ENCODE measurements around a stretch of chr17.

DNA sequence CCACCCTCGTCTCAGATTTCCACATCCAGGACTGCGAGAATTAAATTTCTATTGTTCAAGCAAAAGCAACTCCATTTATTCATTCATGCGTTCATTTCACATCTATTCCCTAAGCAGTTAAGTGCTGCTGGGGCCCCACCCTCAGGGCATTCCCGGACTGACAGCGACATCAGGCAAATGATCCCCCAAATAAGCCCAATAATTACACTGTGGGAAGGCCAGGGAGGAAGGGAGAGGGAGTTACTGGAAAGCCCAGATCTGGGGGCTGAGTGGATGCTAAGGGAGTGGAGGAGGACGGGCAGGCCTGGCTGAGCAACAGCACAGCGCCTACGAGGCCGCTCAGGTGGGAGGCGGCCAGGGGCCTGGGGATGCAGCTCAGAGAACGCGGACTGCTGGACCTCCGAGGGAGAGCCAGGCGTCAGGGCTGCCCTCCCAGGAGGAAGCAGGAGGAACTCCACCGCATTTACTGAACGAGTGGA is 1.3 kb downstream of the P2RX5 start:
- PRO-cap: no peak

DNA sequence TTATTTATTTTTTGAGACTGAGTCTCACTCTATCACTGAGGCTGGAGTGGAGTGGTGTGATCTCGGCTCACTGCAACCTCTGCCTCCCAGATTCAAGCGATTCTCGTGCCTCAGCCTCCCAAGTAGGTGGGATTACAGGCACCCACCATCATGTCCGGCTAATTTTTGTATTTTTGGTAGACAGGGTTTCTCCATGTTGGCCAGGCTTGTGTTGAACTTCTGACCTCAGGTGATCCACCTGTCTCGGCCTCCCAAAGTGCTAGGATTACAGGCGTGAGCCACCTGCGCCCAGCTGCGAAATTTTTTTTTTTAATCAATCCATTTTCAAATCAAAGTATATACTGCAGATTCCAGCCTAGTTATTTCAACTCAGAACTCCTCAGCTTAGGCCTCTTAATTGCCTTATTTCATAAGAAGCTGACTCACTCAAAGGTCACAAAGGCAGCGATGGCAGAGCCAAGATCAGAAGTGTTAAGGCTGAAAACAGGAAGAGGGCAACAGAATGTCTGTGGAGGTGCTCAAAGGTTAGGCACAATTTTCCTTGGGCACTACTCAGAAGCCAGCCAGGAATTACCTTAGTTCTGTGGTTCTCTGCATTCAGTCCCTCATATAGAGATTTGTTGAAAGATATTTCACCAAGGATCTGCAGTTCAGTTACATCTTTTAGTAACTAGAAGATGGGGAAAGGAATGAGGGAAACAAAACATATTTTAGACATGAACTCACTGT is 3.8 kb upstream of the HASPIN start:
- PRO-cap: no peak

DNA sequence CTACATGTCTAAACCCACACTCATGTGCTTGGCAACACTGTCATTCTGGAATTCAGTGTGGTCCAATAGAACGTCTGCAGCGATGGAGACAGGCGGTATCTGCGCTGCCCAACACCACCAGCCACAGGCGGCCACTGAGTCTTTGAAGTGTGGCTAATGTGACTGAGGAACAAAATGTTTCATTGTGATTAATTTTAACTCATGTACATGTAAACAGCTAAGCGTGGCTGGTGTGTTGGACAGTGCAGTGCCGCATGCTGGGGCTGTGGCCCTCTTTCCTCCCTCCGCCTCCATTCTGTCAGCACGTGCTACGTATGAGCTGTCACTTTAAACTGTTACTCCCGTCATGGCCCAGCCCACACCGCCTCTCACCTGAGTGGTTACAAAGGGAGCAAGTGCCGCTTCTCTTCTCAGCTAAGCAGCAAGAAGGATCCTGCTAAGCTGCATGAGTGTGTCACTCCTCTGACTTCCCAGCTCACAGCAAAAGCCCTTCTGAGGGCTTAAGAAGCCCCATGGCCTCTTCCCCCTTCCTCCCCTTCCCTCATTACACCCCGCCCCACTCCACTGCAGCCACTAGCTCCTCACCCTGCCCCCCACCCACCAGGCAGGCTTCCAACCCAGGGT is 14.9 kb downstream of the HASPIN start:
- PRO-cap: no peak

DNA sequence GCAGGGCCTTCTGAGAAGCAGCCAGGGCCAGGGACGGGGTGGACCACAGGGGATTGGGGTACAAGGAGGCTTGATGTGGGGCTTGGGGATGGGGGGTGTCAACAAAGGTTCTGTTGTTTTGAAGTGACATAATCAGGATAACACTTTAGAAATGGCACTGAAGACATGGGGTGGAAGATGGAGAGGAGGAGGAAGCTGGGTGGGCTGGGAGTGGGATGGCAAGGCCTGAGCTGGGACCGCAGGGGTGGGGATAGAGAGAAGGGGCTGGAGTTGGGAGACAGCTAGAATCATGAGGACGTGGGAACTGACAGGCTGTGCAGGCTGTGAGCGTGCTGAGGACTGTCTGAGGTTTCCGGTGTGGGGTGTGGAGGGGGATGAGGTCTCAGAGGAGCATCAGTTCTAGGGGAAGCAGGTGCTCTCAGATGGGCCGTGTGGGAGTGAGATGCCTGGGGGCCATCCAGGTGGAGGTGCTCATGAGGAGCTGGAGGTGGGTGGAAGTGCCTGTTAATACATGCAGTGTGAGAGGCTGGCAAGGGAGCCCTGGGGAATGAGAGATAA is 27.1 kb downstream of the HASPIN start:
- PRO-cap: no peak

DNA sequence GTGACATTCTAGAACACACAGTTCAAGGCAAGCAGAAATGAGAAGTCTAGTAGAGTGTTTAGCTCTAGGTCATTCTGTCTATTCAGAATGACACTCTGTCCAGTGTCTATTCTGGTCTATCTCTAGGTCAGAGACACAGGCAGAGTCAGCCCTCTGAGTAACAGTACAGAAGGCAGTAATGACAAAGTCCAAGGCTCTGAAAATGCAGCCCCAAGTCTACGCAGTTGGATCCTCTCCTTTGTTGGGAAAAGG is 17.4 kb downstream of the NCBP3 start:
- PRO-cap: no peak

DNA sequence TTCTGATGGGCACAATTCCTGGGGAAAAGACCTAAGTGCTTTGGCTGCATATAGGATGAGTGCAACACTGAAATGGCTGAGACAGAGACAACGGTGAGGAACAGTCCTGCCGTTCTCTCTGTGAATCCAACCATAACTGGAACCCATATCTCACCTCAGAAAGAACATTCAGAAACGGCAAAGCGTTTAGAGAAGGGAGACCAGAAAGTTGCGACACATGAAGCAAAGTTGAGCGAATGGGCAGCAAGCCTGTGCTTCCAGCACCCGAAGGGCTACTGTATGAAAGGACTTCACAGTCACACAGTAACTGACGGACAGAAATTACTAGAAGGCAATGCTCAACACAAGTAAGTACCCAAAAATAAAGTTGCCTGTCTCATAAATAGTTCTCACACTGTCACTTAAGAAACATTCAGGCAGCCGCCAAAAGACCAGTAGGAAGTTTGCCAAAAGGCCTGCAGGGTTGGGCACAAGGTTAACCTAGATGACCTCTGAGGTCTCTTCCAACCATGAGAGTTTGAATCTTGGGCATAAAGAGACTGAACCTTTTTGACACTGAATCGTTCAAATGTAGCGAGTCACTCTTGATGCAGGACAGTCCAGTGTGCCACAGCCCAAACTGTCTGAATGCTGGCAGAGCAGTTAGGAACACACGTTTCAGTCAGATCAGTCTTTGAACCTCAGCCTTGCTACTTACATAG is 10.6 kb downstream of the NCBP3 start:
- PRO-cap: no peak

GRCh38 chr17:3911032-3911884 is 5.0 kb downstream of the P2RX1 start:
- PRO-cap: no peak

- PRO-cap: unidirectional peak, minus-strand start at chr17:3921696
Observed at GRCh38 chr17:3920849-3922092, 5.0 kb upstream of the P2RX1 start.

DNA sequence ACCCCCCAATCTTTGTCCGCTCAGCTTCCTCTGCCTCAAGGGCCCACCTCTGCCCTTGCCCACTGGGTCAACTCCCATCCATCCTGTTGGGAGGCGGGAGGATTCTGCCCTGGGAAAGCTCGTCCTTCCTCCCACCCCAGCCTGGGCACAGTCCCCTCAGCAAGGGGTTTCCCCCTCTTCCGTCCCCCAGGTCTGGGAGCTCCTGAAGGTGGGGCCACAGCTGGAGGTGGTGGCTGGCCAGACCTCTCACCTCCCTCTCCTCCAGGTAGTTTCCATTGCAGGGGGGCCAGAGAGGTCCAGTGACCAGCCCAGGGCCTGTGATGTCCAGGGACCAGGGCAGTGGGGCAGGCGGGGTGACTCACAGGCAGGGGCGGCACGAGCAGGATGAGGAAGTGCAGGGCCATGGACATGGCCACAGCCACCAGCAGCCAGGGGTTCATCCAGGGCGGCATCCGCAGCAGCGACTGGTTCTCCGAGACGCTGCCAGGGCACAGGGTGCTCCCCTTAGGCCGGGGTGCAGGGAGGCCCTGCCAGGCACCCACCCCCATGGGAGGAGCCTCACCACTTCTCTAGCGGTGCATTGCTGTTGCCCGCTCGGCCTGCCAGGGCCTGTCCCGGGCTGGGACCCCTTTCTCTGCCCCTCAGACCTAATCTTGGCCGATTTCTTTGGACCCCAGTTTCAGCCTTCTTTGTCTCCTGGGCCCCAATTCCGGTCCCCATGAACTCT is 12.9 kb upstream of the P2RX1 start:
- PRO-cap: no peak

GRCh38 chr17:3942221-3942633 is 22.0 kb downstream of the ATP2A3 start:
- PRO-cap: no peak

GRCh38 chr17:3962439-3963151 is 1.6 kb downstream of the ATP2A3 start:
- PRO-cap: no peak

DNA sequence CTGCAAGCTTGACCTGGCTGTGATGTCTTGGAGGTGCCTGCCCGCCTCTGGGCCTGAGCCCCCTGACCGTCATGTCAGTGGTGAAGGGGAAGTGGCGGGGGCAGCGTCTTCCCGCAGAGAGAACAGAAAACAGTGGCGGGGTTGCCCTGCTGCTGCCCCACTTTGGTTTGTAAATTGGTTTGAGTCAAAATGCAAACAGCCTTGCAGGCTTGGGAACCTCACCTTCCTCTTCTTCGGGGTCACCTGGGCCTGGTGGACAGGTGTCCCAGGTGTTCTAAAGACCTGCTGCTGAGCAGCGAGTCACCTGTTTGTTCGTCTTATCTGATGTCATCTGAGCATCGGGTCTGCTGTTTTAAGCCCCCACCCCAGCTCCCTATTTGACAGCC is 8.2 kb upstream of the ATP2A3 start:
- PRO-cap: no peak

DNA sequence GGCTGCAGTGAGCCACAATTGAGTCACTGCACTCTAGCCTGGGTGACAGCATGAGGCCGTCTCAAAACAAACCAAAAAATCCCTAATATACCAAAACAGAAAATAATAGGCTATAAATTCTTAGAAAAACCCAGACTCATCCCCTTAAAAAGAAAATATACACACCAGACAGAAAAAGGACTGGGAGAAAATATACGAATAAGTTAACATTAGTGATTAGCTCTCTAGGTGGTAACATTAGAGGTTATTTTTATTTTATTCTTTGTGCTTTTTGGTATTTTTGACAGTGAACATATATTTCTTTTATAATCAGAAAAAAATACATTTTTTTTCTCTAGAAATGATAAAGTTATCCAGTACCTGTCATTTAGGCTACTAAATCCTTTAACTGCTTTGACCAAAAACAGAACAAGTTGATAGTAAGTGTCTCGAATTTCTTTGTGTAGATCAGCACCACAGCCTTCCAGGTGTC is 84.0 kb downstream of the ZZEF1 start:
- PRO-cap: no peak

DNA sequence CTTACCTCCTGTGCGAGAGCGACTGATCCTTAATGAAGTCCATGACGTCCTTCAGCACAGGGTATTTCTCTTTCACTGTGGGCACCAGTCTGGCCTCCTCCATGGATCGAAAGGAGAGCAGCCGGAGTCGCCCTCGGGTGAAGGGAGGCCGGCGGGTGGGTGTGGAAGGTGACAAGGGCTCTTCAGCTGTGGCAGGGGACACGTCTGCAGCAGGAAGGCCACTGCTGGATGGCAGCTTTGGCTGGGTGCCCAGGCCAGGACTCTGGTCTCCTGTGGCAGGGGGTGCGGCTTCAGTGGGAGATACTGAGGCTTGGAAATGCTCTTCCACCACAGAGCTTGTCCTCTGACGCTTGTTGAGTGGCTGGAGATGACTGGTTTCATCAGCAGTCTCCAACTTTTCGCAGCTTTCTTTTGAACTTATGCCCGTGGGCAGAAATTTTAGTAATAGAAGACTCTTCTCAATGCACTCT is 78.4 kb downstream of the ZZEF1 start:
- PRO-cap: no peak

- PRO-cap: no peak
Observed at GRCh38 chr17:4094571-4095550, 48.0 kb downstream of the ZZEF1 start.

DNA sequence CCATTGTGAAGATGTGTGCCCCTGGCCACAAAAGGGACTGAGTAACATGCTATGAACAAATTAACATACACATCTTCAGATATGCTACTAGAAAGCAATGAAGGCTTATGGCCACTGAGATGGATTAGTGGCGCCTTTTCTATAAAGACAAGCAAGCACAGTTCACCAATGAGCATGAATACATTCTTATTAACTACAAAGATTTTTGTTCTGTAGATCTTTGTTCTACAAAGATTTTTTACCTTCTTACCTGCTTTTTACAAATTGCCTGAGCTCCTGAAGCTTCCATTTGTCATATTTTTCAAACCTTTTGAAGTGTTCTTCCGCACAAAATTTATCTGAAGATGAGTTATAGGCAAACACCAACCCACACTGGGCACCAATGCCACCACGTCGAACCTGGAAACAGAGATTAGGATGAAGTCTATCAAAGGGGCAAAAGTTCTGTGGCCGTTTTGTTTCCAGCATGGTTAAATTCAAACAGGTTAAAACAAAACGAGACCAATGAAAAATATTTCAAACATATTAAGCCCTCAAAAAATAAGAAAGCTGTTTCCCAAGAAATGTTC is 47.2 kb downstream of the ZZEF1 start:
- PRO-cap: no peak

GRCh38 chr17:4144341-4144548 is 1.2 kb downstream of the CYB5D2 start:
- PRO-cap: no peak

- PRO-cap: no peak
Observed at GRCh38 chr17:4176017-4176634, 33.1 kb downstream of the CYB5D2 start.

DNA sequence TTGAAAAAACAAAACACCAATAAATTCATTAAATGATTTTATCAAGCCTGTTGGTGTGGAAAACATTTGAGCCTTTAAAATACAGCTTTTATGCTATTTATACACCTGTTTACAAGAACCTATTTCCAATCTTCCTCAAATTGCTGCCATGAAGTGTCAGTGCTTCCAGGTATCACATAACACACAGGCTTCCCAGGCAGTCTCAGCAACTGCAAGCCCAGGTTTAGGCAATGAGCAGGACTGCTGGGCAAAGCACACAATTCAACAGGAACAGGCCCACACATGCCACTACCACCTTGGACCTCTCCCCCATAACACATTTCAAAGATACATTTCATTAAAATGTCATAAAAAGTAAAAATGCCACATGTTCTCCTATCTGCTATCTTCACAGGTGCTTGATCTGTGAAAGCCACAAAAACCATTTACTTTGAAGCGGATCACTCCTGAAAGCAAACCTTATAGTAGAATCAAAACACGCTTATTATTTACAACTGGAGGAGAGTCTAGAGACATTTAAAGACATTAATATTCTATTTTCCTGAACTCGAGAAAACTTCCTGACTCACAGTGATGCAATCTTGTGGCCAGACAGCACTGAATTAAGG is 31.6 kb downstream of the ANKFY1 start:
- PRO-cap: no peak

DNA sequence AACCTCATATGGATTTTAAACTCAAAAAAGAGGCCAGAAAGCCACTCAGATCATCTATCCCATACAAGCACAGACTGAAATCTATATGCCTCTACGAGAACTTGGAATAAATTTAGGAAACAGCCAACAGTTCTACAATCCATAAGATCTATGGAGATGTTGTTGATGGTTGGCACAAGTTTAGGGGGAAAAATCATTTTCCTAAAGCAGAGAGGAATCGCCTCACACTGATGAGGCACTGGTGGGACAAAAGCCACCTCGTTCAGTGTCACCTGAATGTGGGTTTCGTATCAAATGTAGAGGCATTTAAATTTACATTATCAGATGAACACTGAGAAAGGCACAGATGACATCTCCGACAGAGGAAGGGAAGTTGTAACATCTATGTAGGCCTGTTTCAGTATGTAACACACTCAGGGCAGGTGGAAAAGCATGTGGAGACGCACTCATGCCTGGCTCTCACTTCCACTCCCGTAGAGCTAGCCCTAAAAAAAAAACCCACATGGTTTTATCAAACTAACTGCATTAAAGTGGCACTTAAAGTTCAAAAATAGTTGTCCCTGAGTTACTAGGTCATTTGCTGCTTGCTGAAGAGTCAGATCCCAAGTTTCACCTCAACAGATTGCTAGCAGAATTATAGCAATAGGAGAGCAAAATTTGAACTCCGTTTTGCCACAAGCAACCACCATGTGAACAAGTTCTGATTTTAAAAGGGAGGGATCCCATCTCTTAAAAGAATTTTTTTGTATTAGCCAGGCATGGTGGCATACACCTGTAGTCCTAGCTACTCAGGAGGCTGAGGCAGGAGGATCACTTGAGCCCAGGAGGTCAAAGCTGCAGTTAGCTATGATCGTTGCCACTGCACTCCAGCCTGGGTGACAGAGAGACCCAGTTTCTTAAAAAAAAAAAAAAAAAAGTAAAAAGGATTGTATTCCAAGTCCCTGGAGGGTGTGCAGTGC is 6.2 kb upstream of the ANKFY1 start:
- PRO-cap: no peak

Data from fallopian tube (tissue), 1 donor.